Mesangial cell (primary cell): ENCODE results near the genes ARMS2, HTRA1 and GPR26.

DNA sequence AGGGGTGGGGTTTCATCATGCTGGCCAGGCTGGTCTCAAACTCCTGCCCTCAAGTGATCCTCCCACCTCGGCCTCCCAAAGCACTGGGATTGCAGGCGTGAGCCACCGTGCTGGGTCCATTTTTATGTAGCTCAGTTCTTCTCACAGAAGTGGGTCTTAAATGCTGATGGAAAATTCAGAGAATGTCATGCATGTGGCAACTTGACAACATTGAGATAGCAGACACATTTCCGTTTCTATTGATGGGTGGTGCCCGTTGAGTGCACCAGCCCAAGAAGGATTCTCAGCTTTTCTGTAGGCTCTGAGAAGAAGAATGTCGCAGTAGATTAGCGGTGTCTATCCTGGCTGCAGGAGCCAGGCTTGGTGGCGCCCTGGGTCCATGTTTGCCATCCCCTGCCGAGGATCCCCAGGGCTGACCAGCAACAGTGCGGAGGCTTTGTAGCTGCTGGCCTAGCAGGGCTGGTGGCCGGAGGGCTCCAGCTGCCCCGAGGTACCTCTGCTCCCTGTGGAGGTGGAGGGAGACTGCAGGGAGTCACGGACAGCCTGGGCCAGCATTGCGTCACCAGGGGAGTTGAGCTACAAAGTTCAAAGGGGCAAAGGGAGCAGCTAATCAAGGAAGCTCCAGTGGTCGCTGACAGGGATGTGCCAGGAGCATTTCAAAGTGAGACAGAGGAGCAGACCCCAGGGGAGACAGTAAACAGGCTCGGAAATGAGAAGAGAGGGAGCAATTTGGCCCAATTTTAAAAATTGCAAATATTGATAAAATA, 39.0 kb downstream of the BTBD16 start:
- RAMPAGE, long total RNA: no peak

DNA sequence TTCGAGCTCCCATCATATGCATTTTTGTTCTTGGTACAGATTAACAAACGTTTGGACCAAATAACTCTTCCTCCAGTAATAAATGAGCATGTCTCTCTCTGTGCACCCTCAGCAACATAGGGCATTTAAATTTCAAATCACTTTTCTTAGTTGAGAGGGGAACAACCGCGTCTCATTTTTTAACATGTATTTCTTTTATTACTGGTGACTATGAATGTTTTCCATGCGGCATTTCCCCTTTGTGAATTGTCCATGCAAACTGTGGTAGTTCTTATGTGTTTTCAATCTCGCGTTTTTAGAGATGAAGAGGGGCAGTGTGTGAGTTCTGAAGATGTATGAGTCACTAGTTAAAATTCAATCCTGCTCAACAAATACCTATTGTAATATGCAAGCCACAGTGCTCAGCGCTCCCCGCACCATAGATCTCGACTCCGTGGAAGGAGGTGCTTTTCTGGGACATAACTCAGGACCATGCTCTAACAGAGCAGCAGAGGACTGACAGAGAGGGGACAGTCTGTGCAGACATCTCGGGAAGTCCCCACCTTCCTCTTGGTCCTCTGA, 43.0 kb upstream of the PLEKHA1 start:
- RAMPAGE, long total RNA: no peak

GRCh38 chr10:122375787-122375967, 1.2 kb downstream of the PLEKHA1 start:
- RAMPAGE, long total RNA: no peak

GRCh38 chr10:122407777-122408101, 33.2 kb downstream of the PLEKHA1 start:
- RAMPAGE, long total RNA: no peak

GRCh38 chr10:122454354-122454726, at the start of gene ARMS2:
TSS of gene ARMS2 (plus strand) at chr10:122454653.
- RAMPAGE, long total RNA: no peak

- RAMPAGE, long total RNA: no peak
Measured at GRCh38 chr10:122461298-122462264, at the start of gene HTRA1. TSS of gene HTRA1 (plus strand) at chr10:122461553.

GRCh38 chr10:122468827-122469830, 7.8 kb downstream of the HTRA1 start:
- RAMPAGE, long total RNA: no peak

DNA sequence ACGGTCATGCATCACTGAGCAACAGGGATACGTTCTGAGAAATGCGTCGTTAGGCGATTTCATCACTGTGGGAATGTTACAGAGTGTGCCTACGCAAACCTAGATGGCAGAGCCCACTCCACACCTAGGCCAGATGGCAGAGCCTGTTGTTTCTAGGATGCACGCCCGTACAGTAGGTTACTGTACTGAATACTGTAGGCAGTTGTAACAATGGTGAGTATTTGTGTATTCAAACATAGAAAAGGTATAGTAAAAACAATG, 26.2 kb downstream of the HTRA1 start:
- RAMPAGE, long total RNA: no peak

GRCh38 chr10:122488609-122489164, 27.3 kb downstream of the HTRA1 start:
- RAMPAGE, long total RNA: no peak

GRCh38 chr10:122514183-122514744, 46.3 kb upstream of the DMBT1 start:
- RAMPAGE, long total RNA: no peak

DNA sequence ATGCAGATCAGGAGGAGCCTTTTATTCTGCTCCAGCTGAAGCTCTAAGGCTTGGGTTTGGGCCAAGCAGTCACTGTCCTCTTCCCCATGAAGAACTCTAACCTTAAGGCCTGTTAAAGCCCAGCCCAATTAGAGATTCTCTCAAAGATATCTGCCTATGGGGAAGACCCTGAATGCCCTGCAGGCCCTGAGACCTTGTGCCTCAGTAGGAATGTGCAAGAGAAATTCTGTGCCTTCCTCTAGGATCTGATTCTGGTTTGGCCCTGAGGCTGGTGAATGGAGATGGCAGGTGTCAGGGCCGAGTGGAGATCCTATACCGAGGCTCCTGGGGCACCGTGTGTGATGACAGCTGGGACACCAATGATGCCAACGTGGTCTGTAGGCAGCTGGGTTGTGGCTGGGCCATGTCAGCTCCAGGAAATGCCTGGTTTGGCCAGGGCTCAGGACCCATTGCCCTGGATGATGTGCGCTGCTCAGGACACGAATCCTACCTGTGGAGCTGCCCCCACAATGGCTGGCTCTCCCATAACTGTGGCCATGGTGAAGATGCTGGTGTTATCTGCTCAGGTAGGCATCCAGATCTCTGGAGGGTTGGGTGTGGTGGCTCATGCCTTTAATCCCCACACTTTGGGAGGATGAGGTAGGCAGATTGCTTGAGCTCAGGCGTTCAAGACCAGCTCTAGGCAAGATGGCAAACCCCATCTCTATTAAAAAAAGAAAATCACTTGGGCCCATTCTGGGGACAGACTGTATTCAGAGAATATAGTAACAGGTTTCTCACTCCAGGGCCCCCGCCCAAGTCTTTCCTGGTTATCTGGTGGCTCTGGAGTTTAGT, 15.8 kb downstream of the DMBT1 start:
- RAMPAGE, long total RNA: no peak

GRCh38 chr10:122588736-122589287, 28.3 kb downstream of the DMBT1 start:
- RAMPAGE, long total RNA: no peak

GRCh38 chr10:122852221-122852748, 6.6 kb upstream of the CUZD1 start:
- RAMPAGE, long total RNA: no peak

DNA sequence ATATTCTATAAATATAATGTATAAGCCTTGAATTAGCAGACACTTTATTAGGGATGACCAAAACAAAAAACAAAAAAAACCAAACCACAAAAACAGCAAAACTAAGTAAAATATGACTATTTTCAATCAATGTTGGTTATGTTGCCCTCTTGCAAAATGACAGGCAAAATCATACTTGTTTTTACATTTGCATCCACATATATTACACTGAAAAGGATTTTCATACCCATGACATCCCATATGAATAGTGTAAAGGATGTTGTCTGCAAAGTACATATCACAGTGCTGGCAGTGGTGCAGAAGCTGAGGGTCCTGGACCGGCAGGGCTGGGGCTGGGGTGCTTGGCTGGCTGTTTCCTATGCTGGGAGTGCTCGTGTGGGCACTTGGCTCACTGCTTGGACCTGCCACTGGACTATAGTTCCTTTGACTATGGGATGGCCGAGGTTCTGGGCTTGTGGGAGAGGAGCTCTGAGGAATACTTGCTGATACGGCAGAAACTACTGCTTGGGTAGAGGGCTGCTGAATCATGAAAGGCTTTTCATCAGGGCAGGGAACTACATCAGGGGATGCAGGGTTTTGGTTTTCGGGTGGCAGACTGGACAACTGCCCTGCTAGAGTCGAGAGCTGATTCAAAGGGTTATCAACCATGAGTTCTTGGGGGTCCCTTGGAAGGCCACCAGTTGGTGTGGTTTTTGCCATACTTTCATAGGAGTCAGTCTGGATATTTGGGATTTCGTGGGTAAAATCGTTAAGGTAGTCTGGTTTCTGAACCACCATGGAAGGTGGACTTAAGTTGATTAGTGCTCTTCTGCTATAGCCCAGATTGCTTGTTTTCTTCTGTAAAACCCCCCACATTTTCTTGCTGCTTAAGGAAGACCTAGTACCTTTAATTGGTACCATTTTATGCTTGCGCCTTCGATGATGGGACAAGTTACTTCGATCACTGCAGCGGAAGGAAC, 13.7 kb downstream of the PSTK start:
- RAMPAGE, long total RNA: no peak

DNA sequence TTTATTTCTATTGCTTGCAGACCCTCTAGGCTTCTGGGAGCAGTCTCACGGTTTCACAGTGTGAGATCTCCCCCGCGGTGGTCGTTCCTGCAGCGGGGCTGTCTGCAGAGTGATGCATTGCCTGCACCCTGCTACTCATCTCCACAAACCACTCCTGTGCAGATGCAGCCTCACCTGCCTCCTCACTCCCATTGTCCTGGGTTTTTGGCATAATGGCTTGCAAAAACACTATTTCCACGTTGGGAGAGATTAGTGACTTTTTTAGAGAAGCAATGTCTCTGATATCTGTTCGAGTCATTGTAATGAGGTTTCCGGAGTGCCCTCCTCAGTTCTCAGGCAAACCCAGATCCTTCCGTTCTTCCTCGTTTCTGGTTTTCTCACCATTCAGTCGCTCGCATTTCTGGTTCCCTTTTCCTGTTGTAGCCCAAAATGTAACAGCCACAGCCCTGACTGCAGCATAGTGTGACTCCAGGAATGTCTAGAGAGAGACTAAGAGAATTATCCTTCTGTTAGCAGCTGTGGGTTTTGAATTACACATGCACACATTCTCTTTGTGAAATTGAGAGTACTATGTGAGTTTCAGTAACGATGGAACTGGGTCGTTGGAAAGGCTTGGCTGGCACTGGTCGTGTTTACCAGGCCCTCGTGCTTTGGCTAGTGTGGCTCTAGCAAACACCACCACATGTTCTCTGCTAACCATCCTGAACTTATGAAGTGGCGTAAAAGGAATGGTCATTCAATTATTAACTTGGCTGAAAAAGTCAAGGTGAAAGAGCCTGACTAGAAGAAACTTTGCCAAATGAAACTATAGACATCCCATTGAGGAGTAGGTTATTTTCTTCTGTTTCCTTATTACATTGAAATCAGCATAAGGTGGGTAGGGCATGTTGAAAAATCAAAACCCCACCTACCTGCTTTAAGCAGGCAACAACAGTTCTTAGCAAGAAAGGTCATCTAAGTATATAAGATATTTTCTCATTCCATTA, 30.4 kb downstream of the ACADSB start:
- RAMPAGE, long total RNA: no peak

GRCh38 chr10:123157920-123158371, 3.7 kb downstream of the BUB3 start:
- RAMPAGE, long total RNA: no peak

DNA sequence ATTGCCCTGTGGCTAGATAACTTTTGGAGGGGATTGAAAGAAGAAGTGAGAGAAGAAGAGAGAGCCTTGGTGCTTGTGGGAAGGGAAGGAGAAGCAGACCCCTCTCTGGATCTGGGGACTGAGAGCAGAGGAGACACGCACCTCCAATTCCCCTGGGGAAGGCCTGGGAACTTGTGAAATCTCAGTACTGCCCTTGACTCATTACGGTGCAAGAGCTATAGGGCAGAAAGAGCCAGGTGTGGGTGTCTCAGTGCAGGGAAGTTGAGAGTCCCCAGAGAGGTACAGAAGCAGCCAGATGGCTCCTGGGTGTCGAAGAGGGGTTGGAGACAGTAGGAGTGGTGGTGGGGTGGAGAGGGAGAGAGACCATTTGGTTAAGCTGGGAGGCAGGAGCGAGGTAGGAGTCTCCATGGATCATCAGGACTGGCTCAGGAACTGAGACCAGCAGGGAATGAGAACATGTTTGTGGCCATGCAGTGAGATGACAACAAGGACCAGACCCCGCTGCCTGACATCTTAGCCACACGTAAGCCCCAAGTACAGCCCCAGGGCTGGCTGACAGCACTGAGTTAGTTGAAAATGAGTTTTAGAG, 238.1 kb downstream of the BUB3 start:
- RAMPAGE, long total RNA: no peak

GRCh38 chr10:123665915-123666450, at the start of gene GPR26:
TSS of gene GPR26 (plus strand) at chr10:123666355.
- RAMPAGE, long total RNA: no peak

GRCh38 chr10:124075246-124075982, 18.0 kb downstream of the CHST15 start:
- RAMPAGE, long total RNA: no peak

- RAMPAGE, long total RNA: no peak
Measured at GRCh38 chr10:124084168-124084607, 9.2 kb downstream of the CHST15 start.